ENCODE data around the gene CCDC167.

DNA sequence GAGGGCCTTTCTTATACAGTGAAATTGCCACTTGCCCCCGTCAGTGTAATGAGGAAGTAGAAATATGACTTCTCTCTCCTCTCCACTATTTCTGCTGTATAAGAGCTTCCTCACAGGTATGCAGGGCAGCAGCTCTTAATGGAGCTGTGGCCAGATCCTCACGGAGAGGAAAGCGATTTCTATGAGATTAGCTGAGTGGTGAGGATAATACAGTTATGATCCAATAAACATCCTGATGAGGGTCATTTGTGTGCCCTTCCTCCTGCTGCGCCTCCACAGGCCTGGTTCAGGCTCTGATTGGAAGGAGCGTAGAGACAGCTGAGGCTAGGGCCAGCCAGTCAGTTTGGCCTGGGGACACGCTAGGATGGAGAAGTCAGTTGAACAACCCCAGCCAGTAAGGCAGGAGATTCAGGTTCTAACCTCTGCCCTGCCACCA is 10.9 kb upstream of the CPNE5 start:
- RAMPAGE, long total RNA = no peak
- RRBS, 2 experiments = no CpG with 5 or more reads among the region's 6 CpGs
CAGE:
- cytosol, long polyA minus RNA = no peak
- cytosol, long polyA plus RNA = no peak
- long polyA plus RNA = no peak
- nucleolus, long total RNA = no peak
- nucleus, long polyA plus RNA = no peak
- nucleus, long total RNA = no peak

- RAMPAGE, long total RNA = no peak
- RRBS, 2 experiments = no CpG with 5 or more reads among the region's 6 CpGs
CAGE:
- cytosol, long polyA minus RNA = no peak
- cytosol, long polyA plus RNA = no peak
- long polyA plus RNA = no peak
- nucleolus, long total RNA = no peak
- nucleus, long polyA plus RNA = no peak
- nucleus, long total RNA = no peak
Measured at GRCh38 chr6:36907769-36908380, 22.1 kb downstream of the C6orf89 start.

GRCh38 chr6:36967045-36968005 is 12.8 kb downstream of the PI16 start:
- RAMPAGE, long total RNA = no peak
- RRBS, 2 experiments = no CpG with 5 or more reads among the region's 9 CpGs
CAGE:
- cytosol, long polyA minus RNA = no peak
- cytosol, long polyA plus RNA = no peak
- long polyA plus RNA = no peak
- nucleolus, long total RNA = no peak
- nucleus, long polyA plus RNA = no peak
- nucleus, long total RNA = no peak

- RAMPAGE, long total RNA = no peak
- RRBS, 2 experiments = no CpG with 5 or more reads among the region's 6 CpGs
CAGE:
- cytosol, long polyA minus RNA = no peak
- cytosol, long polyA plus RNA = no peak
- long polyA plus RNA = no peak
- nucleolus, long total RNA = no peak
- nucleus, long polyA plus RNA = no peak
- nucleus, long total RNA = no peak
Measured at GRCh38 chr6:36975514-36975921, 10.5 kb downstream of the MTCH1 start.

DNA sequence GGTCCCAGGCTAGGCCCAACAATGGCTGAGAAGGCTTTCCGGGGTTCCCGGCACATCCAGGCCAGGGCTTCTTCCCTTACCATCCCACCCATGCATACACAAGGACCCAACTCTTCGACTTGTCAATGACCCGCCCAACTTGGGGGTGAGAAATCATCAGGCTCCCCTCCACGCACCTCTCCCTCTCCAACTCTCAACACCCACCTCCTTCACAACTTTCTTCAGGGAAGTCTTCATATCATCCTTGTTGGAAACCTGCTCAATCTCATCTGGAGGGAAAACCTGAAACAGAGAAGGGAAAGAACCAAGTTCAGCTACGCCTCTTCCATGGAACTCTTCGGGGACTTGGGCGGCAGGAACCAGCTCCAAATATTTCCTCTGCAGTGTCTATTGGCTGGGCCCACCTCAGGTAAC is 8.1 kb downstream of the MTCH1 start:
- RAMPAGE, long total RNA = no peak
- RRBS, 2 experiments = no CpG with 5 or more reads among the region's 8 CpGs
CAGE:
- cytosol, long polyA minus RNA = no peak
- cytosol, long polyA plus RNA = no peak
- long polyA plus RNA = no peak
- nucleolus, long total RNA = no peak
- nucleus, long polyA plus RNA = no peak
- nucleus, long total RNA = no peak

DNA sequence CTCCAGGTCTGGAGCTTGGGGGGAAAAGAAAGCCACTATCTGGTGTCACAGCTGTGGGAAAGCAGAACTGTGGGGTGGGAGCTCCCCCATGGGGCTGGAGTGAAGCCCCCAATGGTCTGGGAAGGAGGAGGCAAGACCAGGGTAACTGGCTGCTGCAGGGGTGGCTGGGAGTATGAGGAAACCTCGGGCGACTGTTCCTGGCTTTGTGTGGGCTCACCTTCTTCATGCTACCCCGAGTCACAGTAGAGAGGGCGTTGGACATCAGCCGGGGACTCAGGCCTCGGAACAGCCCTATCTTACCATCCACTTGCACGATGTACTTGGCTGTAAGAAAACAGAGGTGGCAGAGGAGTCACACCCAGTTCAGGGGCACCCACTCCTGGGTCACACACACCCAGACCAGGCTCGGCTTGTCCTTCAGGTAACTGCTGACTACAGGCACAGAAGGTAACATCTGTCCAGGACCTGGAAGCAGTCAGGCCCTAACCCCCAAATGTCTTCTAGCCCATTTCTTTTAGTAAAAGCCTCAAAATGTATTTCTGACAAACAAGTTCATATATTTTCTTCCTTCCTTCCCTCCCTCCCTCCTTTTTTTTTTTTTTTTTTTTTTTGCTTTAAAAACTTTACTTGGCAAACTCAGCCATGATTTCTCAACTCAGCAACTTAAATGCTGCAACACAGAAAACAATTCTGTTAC is 7.6 kb downstream of the MTCH1 start:
- RAMPAGE, long total RNA = no peak
- RRBS, 2 experiments = no CpG with 5 or more reads among the region's 8 CpGs
CAGE:
- cytosol, long polyA minus RNA = no peak
- cytosol, long polyA plus RNA = no peak
- long polyA plus RNA = no peak
- nucleolus, long total RNA = no peak
- nucleus, long polyA plus RNA = no peak
- nucleus, long total RNA = no peak

GRCh38 chr6:36985802-36985979 is 305 bp downstream of the MTCH1 start:
- RAMPAGE, long total RNA = no peak
- RRBS, 2 experiments = no CpG with 5 or more reads among the region's 12 CpGs
CAGE:
- cytosol, long polyA minus RNA = no peak
- cytosol, long polyA plus RNA = no peak
- long polyA plus RNA = no peak
- nucleolus, long total RNA = no peak
- nucleus, long polyA plus RNA = no peak
- nucleus, long total RNA = no peak

GRCh38 chr6:37003912-37004490 is 1.5 kb upstream of the FGD2 start:
- RAMPAGE, long total RNA = no peak
- RRBS, 2 experiments = no CpG with 5 or more reads among the region's 10 CpGs
CAGE:
- cytosol, long polyA minus RNA = no peak
- cytosol, long polyA plus RNA = no peak
- long polyA plus RNA = no peak
- nucleolus, long total RNA = no peak
- nucleus, long polyA plus RNA = no peak
- nucleus, long total RNA = no peak

DNA sequence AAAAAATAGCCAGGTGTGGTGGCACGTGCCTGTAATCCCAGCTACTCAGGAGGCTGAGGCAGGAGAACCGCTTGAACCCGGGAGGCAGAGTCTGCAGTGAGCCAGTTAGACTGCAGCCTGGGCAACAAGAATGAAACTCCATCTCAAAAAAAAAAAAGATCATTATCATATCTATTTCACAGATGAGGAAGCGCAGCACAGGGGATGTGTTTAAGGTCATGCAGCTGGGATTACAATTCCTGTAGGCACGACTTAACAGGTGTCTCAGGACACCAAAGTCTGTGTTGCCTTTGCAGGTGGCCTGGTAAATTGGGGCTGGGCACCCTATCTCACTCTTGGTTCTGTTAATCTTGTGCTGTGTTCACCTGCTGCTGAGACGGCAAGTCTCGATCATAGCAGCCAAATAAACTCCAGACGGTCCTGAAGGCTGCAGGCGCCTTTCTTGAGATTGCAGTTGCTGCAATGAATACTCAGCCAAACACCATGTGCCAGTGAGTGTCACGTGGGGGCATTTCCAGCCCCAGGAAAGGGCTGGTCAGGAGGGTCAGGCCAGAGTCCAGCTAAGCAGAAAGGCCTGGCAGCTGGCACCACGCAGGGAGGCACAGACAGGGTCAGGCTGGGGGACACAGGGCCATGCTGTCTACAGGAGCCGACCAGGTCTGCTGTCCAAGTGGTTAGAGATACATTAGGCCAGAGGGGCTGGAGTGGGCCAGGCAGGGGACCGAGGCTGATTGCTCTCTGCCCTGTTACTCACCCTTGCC is 55.8 kb downstream of the FGD2 start:
- RAMPAGE, long total RNA = no peak
- RRBS, 2 experiments = no CpG with 5 or more reads among the region's 13 CpGs
CAGE:
- cytosol, long polyA minus RNA = no peak
- cytosol, long polyA plus RNA = no peak
- long polyA plus RNA = no peak
- nucleolus, long total RNA = no peak
- nucleus, long polyA plus RNA = no peak
- nucleus, long total RNA = no peak

- RAMPAGE, long total RNA = no peak
- RRBS, 2 experiments = no CpG with 5 or more reads among the region's 9 CpGs
CAGE:
- cytosol, long polyA minus RNA = no peak
- cytosol, long polyA plus RNA = no peak
- long polyA plus RNA = no peak
- nucleolus, long total RNA = no peak
- nucleus, long polyA plus RNA = no peak
- nucleus, long total RNA = no peak
Measured at GRCh38 chr6:37172005-37172331, 2.0 kb downstream of the PIM1 start.

- RAMPAGE, long total RNA = no peak
- RRBS, 2 experiments = no CpG with 5 or more reads among the region's 1 CpG
CAGE:
- cytosol, long polyA minus RNA = no peak
- cytosol, long polyA plus RNA = no peak
- long polyA plus RNA = no peak
- nucleolus, long total RNA = no peak
- nucleus, long polyA plus RNA = no peak
- nucleus, long total RNA = no peak
Measured at GRCh38 chr6:37368836-37369405, 15.1 kb downstream of the RNF8 start.

DNA sequence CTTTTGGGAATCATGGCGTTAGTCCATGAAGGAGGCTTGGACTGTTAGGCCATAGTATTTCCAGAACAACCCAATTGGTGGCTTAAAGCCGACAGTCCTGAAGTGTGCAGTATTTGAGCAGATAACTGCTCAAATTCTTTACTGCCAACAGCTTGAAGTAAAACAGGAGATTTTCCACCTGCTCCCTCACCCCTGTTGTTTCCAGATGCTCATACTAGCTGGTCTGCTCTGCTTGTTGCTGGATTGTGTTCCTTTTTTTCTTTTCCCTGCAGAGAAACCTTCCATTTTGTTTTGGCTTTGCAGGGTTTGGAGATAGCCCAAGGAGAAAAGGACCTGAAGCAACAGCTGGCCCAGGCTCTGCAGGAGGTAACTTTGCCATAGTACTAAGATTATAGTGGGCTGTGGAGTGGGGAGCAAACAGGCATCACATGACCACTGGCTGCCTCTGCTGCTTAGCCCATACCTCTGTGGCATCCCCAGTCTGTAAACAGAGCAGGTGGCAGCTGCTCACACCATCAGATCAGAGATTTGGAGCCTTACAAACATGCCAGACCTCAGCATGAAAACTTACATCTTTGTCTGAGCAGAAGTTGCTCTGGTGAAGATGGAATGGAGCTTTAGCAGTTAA is 17.5 kb downstream of the RNF8 start:
- RAMPAGE, long total RNA = no peak
- RRBS, 2 experiments = no CpG with 5 or more reads among the region's 2 CpGs
CAGE:
- cytosol, long polyA minus RNA = no peak
- cytosol, long polyA plus RNA = no peak
- long polyA plus RNA = no peak
- nucleolus, long total RNA = no peak
- nucleus, long polyA plus RNA = no peak
- nucleus, long total RNA = no peak

DNA sequence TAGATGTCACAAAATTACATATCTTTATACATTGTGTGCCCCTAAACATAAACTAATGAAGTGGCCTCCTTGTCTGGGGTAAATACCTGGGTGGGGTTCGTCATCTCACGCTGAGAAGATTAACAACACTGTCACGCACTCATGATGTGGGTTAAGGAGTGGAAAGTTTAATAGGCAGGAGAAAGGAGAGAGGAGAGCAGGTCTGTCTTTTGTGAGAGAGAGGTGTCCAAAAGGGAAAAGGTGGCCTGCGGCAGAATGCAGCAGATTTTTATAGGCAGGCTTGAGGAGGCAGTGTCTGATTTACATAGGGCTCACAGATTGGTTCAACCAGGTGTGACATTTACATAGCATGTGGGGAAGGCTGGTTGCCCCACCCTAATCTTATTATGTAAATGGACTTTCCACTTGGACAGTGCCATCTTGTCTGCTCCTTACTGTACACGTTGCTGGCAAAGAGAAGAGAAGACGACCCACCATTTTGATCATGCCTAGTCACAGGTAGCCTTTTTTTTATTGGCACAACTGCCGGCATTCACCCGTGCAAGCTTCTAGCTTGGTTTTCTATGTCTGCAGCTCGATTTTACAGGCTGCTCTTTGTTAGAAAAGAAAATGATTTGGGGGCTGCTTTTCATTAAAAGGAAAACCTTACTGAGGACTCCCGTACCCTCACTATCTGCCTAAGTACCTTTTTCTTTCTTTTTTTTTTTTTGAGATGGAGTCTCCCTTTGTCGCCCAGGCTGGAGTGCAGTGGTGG is 9.3 kb upstream of the CMTR1 start:
- RAMPAGE, long total RNA = no peak
- RRBS, 2 experiments = no CpG with 5 or more reads among the region's 11 CpGs
CAGE:
- cytosol, long polyA minus RNA = no peak
- cytosol, long polyA plus RNA = no peak
- long polyA plus RNA = no peak
- nucleolus, long total RNA = no peak
- nucleus, long polyA plus RNA = no peak
- nucleus, long total RNA = no peak

GRCh38 chr6:37475682-37476693 is 23.7 kb downstream of the CCDC167 start:
- RAMPAGE, long total RNA = no peak
- RRBS, 2 experiments = no CpG with 5 or more reads among the region's 14 CpGs
CAGE:
- cytosol, long polyA minus RNA = no peak
- cytosol, long polyA plus RNA = no peak
- long polyA plus RNA = no peak
- nucleolus, long total RNA = no peak
- nucleus, long polyA plus RNA = no peak
- nucleus, long total RNA = no peak

DNA sequence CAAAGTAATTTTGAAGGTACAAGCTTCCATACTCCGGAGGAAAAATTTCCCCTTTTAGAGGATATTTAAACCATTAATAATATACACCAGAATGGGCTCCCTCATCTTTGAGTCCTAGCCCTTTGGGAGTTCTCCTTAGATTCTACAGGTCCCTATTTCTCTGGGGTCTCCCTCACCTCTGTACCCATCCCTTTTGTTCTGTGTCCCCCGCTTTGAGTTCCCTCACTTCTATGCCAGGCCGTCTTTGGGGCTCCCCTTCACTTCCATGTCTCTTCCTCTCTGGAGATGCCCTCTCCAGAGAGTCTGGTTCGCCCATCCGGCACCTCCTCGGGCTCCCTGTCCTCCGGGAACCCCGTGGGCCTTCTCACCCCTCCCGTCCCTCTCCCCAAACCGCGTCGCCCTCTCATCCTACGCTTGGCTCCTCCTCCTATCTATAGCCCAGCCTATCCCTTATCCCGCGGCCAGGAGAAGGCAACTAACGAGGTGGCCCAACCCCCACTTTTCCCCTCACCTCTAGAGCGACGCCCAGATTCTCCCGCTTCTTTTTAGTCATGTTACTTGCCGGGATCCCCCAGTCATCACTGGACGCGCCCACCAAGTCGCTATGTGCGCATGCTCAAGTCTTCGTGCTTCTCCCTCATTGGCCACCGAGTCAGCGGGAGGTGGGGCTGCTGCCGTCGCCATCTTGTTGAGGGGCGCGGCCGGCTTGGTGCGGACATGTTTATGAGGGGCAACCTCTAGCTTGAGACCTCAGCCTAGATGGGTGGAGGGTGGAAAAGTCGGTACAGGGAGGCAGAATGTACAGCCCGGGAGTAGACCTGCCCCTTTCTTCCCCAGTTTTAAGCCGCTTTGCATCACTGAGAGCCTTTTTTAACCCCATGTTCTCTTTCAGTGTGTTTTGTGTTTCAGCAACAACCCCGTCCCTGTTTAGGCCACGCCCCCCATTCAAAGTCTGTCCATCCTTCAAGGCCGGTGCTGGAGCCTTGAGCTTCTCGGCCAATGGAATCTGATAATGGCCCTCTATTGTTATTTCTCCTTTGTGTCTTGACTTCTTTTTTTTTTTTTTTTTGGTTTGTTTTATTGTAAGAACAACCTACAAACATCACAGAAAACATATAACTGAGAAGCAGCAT is at the start of gene CCDC167:
CCDC167 (minus strand) TSS at position 583 of the 1,133 bp plus-strand sequence.
- RAMPAGE, long total RNA = start-site peak on the minus strand centred at position 560 of the sequence, 49 bp wide, 1,003 and 869 reads in 2 replicates
- RRBS, 2 experiments = under 1% methylated on average over 4 of the region's 40 CpGs; no CpG with 5 or more reads in 1 of the 2 experiments
CAGE:
- cytosol, long polyA minus RNA = start-site peak on the minus strand centred at position 553 of the sequence, 27 bp wide, 906 reads
- cytosol, long polyA plus RNA = start-site peak on the minus strand centred at position 562 of the sequence, 46 bp wide, 5,977 and 6,384 reads in 2 replicates
- long polyA plus RNA = start-site peak on the minus strand centred at position 562 of the sequence, 46 bp wide, 5,038 and 6,740 reads in 2 replicates
- nucleolus, long total RNA = start-site peak on the minus strand centred at position 391 of the sequence, 99 bp wide, 24 reads; start-site peak on the minus strand centred at position 550 of the sequence, 14 bp wide, 255 reads
- nucleus, long polyA plus RNA = start-site peak on the minus strand centred at position 560 of the sequence, 49 bp wide, 3,667 and 3,148 reads in 2 replicates
- nucleus, long total RNA = start-site peak on the minus strand centred at position 487 of the sequence, 212 bp wide, 14 reads

DNA sequence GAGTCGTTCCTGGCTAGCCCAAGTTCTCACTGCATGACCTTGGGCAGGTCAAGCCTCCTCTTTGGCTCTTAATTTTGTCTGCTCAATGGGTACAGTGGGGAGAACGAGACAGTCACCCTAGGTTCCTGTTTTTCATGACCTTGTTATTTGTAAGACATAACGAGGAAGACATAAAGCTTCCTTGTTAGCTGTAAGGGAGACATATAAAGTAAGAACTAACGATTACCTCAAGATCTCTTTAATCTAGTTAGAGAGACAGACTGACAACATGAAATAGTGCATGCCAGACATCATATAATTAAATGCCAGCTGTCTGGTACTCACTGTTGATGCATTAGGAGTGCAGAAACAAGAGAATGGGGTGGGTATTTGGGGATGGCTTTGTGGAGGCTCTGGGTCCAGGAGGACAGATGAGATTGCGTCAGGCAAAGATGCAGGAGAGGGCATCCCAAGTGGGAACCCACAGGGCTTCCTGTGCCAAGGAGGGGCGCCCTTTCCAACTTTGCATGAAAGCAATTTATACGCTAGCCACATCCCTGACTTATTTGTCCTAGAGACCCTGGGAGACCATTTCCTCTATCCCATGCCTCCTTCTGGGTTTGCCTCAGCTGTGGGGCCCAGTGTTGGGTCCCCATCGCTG is 3.9 kb upstream of the CCDC167 start:
- RAMPAGE, long total RNA = no peak
- RRBS, 2 experiments = no CpG with 5 or more reads among the region's 8 CpGs
CAGE:
- cytosol, long polyA minus RNA = no peak
- cytosol, long polyA plus RNA = no peak
- long polyA plus RNA = no peak
- nucleolus, long total RNA = no peak
- nucleus, long polyA plus RNA = no peak
- nucleus, long total RNA = no peak

- RAMPAGE, long total RNA = no peak
- RRBS, 2 experiments = no CpG with 5 or more reads among the region's 4 CpGs
CAGE:
- cytosol, long polyA minus RNA = start-site peak on the plus strand at chr6:37553884-37553891, 32 reads
- cytosol, long polyA plus RNA = no peak
- long polyA plus RNA = no peak
- nucleolus, long total RNA = no peak
- nucleus, long polyA plus RNA = no peak
- nucleus, long total RNA = no peak
Measured at GRCh38 chr6:37553388-37553999, 53.8 kb upstream of the CCDC167 start.

GRCh38 chr6:37807553-37808172 is 11.9 kb upstream of the ZFAND3 start:
- RAMPAGE, long total RNA = no peak
- RRBS, 2 experiments = 72 to 99% methylated on average over 2 of the region's 7 CpGs
CAGE:
- cytosol, long polyA minus RNA = no peak
- cytosol, long polyA plus RNA = no peak
- long polyA plus RNA = no peak
- nucleolus, long total RNA = no peak
- nucleus, long polyA plus RNA = no peak
- nucleus, long total RNA = no peak

DNA sequence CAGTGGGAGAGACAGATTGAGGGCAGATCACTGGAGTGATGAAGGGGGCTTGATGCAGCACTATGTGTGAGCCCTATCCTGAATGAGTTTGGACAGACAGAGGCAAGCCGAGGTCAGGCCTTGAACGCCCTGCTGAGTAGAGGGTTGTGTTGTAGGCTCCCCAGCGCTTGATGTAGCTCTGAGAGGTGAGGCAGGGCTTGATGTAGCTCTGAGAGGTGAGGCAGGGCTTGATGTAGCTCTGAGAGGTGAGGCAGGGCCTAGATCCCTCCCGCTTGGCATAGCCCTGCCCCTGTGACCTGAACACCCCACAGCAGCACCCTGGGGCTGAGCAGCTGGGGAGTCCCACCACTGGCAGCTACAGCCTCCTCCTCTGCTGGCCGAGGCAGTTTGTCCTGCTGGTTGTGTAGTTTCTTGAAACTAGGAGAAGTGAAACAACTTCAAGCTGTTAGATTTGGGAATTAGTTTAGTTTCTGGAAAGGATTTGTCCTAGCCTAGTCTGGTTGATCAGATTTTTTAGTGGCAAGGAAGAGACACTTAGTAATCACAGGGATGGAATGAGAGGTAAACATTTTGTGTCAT is 58.8 kb downstream of the ZFAND3 start:
- RAMPAGE, long total RNA = no peak
- RRBS, 2 experiments = no CpG with 5 or more reads among the region's 5 CpGs
CAGE:
- cytosol, long polyA minus RNA = no peak
- cytosol, long polyA plus RNA = no peak
- long polyA plus RNA = no peak
- nucleolus, long total RNA = no peak
- nucleus, long polyA plus RNA = no peak
- nucleus, long total RNA = no peak

DNA sequence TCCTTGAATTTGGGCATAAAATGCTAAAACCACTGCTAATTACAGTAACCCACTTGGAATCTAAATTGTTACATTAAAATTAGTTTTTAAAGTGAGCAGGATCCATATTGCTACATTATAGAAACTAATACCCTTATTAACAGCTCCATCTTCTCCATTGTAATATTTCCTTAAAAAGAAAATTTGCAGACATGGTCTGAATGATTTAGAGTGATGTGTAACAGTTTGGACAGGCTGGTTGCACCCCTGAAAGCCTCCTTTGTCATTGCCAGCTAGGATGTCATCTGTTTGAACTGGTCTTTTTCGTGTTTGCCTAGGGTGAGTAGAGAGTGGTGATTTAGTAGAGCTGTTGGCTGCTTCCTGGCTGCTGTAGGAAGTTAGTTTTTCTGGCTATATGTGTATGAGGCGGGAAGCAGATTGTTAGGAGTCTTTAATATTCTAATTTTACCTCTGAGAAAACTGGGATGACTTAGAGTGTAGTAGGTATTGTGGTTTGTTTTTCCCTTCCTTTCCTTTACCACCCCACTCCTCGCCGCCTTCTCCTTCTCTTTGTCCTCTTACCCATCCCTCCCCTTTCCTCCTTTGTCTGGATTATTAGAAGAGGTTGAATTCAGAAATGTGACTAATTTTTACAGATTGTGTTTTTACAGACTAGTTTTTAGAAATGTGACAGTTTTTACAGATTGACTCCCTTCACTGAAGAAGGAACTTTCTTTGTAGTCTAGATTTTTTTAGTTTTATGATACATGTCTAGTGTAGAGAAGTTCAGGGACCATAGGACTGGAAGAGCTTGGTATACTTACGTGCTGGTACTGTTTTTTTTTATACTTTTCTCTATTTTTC is 101.3 kb downstream of the ZFAND3 start:
- RAMPAGE, long total RNA = no peak
- RRBS, 2 experiments = no CpG with 5 or more reads among the region's 5 CpGs
CAGE:
- cytosol, long polyA minus RNA = no peak
- cytosol, long polyA plus RNA = no peak
- long polyA plus RNA = no peak
- nucleolus, long total RNA = no peak
- nucleus, long polyA plus RNA = no peak
- nucleus, long total RNA = no peak

Measured in GM12878 (cell line).